ENCODE measurements around the gene GAB2.

- PRO-cap, 3 experiments: no peak in any of the 3 experiments
- RAMPAGE, long total RNA: no peak
These were observed 46.2 kb downstream of the MYO7A start for GRCh38 chr11:77174254-77174672.

DNA sequence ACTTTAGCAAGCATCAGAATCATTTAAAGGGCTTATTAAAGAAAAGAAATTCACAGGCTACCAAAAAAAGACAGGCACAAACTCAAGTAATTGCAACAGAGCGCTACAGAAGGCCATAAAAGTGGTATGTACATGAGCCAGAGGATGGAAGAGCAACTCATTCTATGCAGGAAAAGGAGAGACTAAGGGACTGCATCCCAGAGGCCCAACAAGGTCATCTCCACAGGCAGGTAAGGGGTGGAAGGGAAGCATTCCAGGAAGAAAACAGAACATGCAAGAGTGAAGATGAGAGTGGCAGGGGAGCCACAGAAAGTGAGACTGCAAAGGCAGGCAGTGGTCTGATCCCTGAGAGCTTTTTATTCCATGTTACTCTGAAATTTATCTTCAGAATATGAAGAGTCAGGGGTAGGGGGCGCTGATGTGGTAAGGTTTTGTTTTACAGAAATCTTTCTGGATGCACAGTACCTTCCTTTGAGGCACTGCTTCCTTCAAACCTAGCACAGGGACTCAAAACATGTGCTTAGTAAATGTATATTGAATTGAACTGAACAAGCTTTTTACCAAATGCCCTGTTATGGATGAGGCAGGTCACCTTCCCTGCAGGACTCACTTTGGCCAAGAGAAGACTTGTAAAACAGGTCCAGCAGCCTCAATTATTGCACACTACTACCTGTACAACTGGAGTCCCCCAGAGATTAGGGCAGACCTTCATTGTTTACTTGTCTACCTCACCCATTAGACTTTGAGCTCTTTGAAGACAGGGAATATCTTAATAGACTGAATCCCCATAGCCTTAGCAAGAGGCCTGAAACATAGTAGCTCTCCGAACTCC is 2.4 kb downstream of the PAK1 start:
- PRO-cap, 3 experiments: no peak in any of the 3 experiments
- RAMPAGE, long total RNA: no peak

DNA sequence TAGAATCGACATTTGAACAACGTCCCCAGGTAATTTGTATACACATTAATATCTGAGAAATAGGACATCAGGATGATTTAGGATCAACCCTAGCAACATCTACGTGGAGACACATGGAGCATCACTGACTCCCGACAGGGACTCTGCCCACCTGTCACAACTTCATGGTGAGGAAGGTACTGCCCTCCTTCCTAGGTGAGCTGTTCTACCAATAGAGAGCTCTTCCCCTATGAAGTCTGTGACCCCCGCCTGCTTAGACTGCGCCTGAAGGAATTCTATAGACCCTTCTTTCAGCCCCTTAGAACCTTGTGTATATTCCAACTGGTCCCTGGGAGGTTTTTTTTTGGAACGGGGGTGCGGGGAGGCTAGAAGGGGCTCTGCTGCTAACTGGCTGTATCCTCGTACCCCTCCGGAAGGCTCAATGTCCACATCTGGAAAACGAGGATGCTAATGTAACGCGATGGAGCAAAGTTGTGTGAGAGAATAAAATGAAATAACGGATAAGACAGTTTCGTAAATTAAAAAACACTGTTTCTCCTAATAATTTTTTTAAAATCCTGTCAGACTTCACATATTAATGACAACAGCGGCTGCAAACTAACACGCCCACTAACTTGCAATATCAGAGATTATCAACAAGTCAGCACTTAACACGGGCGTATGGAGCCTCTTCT is 492 bp downstream of the INTS4 start:
- PRO-cap, 3 experiments: no peak in any of the 3 experiments
- RAMPAGE, long total RNA: no peak

DNA sequence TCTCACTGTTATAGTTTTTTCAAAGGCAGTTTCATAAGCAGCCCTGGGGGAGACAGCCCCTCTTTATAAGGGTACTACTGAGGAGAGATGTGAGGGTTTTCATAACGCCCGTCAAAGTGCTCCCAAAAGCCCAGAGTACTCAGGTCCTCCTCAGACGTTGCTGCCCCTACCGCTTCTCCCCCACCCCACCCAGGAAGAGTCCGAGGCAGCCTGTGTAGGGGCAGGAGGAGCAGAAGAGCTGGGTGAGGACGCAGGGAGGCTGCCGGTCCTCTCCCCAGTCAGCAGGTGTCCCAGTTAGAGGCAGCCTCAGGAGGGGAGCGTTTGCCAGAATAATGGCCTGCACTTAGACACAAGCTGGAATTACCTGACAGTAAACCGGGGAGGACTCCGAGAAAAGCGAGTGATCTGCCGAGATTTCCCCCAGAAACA is 17.9 kb upstream of the THRSP start:
- PRO-cap, 3 experiments: peak in 2 of 3 experiments; most common plus-strand start position 223 of the sequence (in 2)
- RAMPAGE, long total RNA: no peak

DNA sequence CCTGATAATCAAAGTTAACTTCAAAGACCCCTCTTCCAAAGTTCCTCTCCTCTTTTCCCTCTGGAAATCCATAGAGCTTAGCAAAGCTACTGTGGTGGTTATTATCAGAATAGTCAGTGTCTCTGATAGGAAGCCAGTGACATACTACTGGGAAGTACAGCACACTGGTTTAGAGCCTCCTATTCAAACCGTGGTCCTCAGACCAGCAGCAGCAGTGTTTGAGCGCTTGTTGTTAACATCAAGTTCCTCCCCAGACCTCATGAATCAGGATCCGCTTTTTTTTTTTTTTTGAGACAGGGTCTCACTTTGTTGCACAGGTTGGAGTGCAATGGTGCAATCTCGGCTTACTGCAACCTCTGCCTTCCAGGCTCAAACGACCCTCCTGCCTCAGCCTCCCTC is 1.2 kb downstream of the NDUFC2 start:
- PRO-cap, 3 experiments: no peak in any of the 3 experiments
- RAMPAGE, long total RNA: no peak

DNA sequence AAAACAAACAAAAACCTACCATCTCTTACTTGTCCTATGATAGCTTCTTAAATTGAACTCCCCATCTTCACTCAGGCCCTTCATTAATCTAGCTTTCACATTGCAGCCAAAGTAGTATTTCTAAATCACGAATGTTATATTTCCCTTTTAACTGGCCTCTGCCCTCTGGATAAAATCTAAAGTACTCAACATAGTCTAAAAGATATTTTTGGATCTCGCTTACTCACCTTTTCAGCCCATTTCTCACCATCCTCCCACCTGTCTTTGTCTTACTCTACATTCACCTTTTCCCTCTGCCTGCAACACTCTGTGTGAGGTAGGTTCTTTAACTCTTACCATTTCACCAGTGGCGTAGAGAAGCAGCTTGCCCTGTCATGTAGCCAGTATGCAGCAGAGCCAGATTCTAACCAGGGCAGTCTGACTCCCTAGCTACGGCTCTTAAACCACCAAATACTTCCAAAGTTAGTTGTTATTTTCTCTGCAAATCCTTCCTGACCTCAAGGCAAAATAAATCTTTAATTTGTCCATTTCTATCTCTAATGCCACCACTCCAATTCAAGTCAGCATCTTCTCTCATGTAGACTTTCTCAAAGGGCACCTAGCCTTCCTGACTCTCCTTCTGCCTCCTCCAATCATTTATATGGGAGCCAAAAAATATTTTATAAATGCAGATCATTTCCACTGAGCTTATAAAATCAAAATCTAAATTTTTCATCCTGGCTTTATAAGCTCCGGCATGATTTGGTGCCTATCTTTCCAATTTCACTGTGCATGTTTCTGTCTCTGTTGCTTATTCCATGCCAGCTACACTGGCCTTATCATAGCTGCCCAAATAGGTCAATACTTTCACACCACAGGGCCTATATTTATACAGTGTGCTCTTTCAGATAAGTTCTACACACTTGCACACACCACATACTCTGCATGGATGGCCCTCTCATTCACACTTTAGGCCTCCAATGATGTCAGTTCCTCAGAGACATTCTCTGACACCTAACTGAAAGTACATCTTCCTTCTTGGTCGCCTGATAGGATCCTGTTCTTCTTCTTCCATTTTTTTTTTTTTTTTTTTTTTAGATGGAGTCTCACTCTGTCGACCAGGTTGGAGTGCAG is 7.3 kb downstream of the ALG8 start:
- PRO-cap, 3 experiments: no peak in any of the 3 experiments
- RAMPAGE, long total RNA: no peak

GRCh38 chr11:78168532-78169740 is 19.5 kb downstream of the KCTD21 start:
- PRO-cap, 3 experiments: no peak in any of the 3 experiments
- RAMPAGE, long total RNA: no peak

- PRO-cap, 3 experiments: no peak in any of the 3 experiments
- RAMPAGE, long total RNA: no peak
These were observed 13.9 kb downstream of the USP35 start for GRCh38 chr11:78202646-78203073.

- PRO-cap, 3 experiments: no peak in any of the 3 experiments
- RAMPAGE, long total RNA: no peak
These were observed 27.2 kb downstream of the USP35 start for GRCh38 chr11:78215853-78216471.

GRCh38 chr11:78224753-78225489 is 36.2 kb downstream of the USP35 start:
- PRO-cap, 3 experiments: no peak in any of the 3 experiments
- RAMPAGE, long total RNA: no peak

- PRO-cap, 3 experiments: no peak in any of the 3 experiments
- RAMPAGE, long total RNA: no peak
These were observed 105.9 kb downstream of the GAB2 start for GRCh38 chr11:78311540-78312312.

- PRO-cap, 3 experiments: peak in 2 of 3 experiments; most common plus-strand start chr11:78350904 (in 2); most common minus-strand start chr11:78350780 (in 2)
- RAMPAGE, long total RNA: no peak
These were observed 67.4 kb downstream of the GAB2 start for GRCh38 chr11:78349928-78350978.

- PRO-cap, 3 experiments: peak in 3 of 3 experiments; most common plus-strand start chr11:78417921 (in 3); most common minus-strand start chr11:78417753 (in 1)
- RAMPAGE, long total RNA: no peak
These were observed at the start of gene GAB2 for GRCh38 chr11:78417526-78418408. Gene GAB2, minus strand, starts transcription at chr11:78417820.

DNA sequence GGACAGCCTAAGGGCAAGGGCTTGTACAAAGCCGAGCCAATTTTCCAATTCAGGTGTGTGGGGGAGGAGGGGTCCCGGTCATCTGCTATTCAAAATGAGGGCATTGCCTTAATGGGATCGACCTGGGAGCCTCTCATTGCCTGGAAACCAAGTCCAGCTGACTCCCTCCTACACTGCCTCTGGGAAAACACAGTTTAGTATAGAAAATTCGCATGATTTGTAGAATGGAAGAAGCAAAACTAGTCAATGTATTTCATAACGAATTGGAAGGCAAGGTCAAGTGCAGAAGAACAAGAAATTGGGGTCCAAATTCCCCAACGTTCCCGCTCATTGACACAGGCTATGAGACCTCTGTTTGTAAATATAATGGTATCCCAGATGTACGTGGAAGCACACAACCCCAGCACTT is 793 bp upstream of the GAB2 start:
- PRO-cap, 3 experiments: no peak in any of the 3 experiments
- RAMPAGE, long total RNA: no peak

DNA sequence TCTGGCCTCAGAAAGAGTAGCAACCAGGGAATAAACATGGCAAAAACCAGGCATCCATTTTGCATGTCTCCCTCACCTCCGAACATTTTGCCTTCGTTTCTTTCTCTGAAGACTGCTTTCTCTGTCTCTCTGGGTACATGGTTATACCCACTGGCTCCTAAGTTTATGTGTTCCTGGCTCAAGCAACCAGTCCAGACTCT is 8.6 kb upstream of the GAB2 start:
- PRO-cap, 3 experiments: no peak in any of the 3 experiments
- RAMPAGE, long total RNA: no peak

GRCh38 chr11:78532858-78533197 is 41.8 kb downstream of the NARS2 start:
- PRO-cap, 3 experiments: no peak in any of the 3 experiments
- RAMPAGE, long total RNA: no peak

DNA sequence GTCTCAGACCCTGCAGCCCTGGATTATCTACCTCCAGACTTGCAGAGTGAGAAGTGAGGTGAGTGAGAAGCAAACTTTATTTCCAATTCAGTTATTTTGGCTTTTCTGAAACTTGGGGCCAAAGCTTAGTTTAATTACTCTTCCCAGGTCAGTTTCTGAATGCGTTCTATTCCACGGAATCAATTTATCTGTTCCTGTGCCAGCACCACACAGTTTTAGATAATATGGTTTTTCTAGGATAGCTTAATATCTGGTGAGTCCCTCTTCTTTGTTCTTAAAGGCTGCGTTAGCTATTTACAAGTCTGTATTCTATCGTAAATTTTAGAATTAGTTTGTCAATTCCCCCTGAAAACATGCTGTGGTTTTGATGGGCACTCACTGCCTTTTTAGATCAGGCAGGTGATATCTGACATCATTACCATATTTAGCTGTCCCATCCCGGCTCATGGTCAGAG is 150.3 kb upstream of the NARS2 start:
- PRO-cap, 3 experiments: no peak in any of the 3 experiments
- RAMPAGE, long total RNA: no peak

- PRO-cap, 3 experiments: no peak in any of the 3 experiments
- RAMPAGE, long total RNA: no peak
These were observed 159.7 kb upstream of the NARS2 start for GRCh38 chr11:78734372-78734752.

DNA sequence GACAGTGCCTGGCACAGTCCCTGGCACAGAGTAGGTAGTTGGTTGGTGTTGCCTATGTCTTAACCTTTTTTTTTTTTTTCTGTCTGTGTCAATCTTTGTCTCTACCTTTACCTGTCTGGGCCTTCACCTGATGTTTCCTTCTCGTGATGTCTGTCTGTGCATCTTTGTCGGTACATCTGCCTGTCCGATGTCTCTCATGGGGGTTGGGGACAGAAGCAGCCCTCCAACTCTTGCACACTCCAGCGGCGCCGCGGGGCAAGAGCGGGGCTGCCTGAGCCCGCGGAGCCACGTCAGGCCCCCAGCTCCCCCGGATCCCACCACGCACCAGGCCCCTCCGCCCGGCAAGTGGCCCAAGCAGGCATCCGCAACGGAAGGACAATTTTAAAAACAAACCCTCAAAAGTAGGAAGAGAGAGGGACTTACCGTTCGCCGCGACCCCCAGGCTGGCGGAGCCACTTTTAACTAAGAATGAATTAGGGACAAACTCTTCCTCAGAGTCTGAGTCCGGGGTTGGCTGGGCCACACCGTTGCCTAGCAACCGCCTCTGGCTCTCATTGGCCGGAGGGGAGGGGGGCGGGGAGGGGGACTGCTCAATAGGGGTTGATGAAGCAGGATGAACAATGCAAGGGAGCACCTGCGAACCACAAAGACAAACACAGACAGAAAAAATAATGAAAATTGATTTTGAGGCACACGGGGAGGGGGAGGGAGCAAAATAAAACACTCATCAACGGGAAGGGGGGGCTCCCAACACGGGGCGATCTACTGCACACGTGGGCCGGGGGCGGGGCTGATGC is 387.3 kb upstream of the NARS2 start:
- PRO-cap, 3 experiments: no peak in any of the 3 experiments
- RAMPAGE, long total RNA: no peak

DNA sequence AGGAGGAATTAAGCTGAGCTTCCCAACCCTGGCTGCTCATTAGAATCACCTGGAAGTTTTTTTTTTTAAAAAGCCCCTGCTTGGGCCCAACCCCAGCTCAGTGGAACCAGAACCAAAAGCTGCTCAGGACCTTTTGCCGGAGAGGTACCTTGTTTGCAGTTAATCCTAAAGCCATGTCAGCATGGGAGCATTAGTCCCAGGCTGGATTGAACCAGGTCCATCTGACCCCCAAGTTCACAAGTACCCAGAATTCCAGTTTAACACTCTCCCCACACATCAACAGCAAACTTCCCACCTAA is 243.6 kb downstream of the TENM4 start:
- PRO-cap, 3 experiments: peak in 1 of 3 experiments; most common minus-strand start position 120 of the sequence (in 1)
- RAMPAGE, long total RNA: no peak

Measured in cerebellum (tissue), 5 donors.